HL-60 (cell line): Measurements from ENCODE around the genes GPAM and TCF7L2.

DNA sequence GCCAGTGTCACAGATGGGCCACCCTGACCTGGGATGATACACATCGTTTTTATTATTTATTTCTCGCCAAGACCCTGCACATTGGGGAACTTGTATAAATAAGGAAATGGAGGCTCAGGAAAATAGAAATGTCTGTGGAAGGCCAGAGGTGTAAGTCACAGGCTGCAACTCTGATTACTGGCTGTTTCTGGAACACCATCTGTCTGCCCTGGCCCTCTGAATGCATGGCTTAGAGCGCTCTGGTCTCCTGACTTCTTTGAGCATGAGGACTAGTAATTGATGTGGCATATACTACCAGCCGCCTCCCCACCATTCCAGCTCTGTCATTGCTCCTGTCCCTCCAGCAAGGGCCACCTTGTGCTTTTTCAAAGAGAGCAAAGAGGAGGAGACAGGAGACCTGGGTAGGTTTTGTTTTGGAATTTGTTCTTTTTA lies 81.7 kb upstream of the PDCD4 start:
- RRBS = no CpG with 5 or more reads among the region's 4 CpGs

GRCh38 chr10:110793243-110793948 lies 78.3 kb upstream of the PDCD4 start:
- RRBS = no CpG with 5 or more reads among the region's 9 CpGs

DNA sequence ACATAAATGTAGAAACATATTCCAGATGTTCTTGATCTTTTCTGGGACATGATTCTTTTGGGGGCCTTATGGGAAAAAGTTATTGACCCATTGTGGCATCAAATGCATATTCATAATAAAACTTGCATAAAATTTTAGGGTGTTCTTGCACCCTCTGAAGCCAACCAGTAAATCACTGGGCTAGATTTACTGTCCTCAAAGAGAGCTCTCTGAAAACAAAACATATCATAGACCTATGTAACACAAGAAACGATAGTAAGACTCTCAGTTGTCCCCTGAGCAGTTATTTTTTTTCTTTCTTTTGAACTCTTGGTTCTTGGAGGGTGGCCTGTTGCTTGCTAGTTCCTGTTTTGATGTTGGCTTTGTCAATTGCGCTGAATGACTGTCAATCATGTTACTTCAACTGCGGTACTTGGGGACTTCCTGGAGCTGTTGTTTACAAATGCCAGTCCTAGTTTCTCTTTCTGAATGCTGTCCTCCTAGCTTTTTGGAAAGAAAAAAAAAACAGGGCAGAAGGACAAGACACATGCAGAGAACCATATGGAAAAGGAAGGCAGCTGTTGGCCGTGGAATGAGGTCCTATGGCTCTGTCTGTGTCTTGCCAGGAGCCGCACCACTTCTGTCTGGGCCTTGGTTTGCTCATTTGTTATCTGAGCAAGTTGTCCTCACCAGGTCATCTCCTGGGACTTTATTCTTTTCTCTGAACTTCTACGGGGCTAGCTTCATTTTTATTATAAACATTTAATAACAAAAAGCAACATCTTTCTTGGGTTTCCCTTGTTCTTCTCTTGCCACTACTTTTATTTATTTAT lies 7.1 kb upstream of the PDCD4 start:
- RRBS = no CpG with 5 or more reads among the region's 6 CpGs

DNA sequence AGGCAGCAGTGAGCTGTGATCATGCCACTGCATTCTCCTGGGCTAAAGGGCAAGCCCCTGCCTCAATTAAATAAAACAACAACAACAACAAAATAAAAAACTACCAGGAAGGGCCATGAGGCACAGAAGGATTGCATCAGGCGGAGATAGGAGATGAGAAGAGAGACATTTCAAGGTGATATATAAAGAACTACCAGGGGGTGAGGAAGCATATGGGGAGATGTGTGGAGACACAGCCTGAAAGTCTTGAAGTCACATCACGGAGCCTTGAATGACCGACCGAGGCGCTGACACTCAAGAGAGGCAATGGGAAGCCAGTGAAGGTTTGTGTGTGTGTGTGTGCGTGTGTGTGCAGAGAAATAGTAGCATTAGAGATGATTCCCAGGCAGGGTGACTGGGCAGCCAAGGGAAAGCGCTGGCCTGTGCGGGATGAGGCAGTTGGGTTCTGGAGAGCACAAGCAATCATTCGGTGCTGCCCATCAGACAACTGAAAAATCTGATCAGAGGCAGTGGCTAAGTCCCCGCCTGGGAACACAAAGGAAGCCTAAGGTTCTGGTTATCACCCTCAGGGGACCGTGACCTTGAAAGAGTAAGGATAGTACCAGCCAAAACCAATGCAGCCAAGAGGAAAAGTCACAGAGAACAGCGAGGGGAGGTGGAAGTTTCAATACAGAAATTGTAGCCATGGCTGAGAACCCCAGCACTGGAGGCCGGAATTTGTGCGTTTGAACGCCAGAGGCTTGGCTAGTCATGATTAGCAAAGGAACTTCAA lies 987 bp upstream of the PDCD4 start:
- RRBS = no CpG with 5 or more reads among the region's 15 CpGs

DNA sequence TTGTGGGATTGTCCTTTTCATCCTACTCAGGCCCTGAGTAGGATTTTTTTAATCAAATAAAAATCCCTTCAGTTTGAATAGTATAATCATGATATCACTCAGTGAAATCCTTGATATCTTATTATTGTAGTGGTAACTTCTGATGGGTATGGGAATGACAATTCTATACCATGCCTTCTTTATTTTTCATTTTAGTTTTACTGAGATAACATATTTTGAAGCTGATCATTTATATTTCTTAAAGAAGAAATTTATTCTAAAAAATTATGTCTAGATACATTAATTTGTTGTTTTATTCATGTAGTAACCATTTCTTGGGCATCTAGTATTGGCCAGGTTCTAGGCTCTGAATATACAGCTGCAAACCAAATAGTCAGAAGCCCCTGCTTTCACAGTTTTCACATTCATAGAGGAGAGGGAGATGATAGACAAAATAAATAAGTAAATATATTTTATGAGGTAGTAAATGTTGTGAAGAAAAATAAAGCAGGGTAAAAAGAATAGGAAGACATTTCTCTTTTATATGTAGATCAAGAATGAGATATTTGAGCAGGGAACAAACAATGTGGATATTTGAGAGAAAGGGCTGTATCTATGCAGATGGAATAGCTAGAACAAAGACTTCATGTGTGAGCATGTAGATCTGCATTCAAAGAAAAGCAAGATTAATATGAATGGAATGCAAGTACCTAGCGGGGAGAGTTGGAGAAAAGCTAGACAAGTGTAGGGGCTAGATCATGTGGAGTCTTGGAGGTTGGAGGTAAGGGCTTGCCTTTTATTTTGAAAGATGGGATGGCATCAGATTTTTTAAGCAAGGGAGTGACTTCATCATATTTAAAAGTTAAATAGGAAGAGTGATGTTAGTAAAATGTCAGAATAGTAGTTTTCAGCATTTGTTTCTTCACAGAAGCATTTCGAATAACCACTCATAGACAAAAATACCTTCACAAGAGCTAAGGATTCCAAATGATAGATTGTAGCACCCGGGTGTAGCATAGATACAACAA lies 26.9 kb downstream of the SHOC2 start:
- RRBS = no CpG with 5 or more reads among the region's 3 CpGs

DNA sequence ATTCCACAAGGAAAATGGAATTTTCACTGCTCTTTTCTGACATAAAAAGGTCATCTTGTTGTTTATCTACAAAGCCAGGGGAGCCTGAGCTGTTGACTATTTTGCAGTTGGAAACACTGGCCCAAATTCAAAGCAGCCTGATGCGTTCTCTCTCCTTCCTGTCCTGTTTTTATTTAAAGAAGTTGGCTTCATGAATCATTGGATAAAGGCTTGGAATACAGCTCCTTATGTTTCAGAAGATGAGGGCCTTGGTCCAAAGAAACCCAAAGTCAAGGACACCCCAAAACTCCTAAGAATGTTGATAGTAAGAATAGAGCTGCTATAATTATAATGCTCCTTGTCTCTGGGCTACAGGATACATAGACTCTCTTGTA lies 106.6 kb downstream of the ADRA2A start:
- RRBS = no CpG with 5 or more reads among the region's 1 CpG

- RRBS = 5% methylated on average over 14 of the region's 43 CpGs
Measured at GRCh38 chr10:112183456-112184309, at the start of gene GPAM. GPAM (minus strand) TSS chr10:112183765.

DNA sequence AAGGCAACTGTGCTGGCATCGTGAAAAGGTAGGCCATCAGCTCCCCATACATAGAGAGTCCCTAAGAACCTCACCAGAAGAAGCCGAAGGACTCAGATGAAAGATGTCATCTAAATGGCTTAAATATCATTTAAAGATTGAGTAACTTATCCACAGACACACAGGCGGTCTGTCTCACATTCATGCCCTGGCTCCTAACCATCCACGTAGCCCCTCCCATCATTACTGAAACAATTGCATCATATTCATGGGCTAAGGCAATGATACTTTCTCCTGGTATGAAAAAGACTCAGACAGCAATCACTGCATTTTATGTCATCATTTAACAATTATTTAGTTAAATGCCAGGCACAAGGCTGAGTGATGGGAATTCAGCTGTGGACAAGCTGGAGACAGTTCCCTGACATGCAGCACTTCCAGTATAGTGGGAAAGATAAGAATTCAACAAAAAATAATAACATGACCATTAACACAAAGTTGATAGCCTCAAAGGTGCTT lies 11.2 kb upstream of the TECTB start:
- RRBS = no CpG with 5 or more reads among the region's 4 CpGs

GRCh38 chr10:112413112-112413518 lies 33.6 kb downstream of the ZDHHC6 start:
- RRBS = no CpG with 5 or more reads among the region's 10 CpGs

GRCh38 chr10:112715553-112716151 lies 234.4 kb upstream of the TCF7L2 start:
- RRBS = no CpG with 5 or more reads among the region's 9 CpGs

DNA sequence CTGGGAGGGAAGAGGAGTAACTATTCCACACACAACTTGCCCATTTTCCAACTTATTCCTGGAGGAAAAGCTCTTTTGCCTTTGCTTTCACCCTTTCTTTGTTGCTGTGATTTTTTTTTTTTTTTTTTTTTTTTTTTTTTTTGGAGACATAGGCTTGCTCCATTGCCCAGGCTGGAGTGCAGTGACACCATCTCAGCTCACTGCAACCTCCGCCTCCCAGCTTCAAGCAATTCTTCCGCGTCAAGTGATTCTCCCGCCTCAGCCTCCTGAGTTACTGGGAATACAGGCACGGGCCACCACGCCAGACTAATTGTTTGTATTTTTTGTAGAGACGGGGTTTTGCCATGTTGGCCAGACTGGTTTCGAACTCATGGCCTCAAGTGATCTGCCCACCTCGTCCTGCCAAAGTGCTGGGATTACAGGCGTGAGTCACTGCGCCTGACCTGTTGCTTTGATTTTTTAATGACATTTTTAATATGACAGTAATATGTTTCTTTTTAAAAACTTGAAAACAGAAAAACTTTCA lies 192.7 kb upstream of the TCF7L2 start:
- RRBS = no CpG with 5 or more reads among the region's 11 CpGs

DNA sequence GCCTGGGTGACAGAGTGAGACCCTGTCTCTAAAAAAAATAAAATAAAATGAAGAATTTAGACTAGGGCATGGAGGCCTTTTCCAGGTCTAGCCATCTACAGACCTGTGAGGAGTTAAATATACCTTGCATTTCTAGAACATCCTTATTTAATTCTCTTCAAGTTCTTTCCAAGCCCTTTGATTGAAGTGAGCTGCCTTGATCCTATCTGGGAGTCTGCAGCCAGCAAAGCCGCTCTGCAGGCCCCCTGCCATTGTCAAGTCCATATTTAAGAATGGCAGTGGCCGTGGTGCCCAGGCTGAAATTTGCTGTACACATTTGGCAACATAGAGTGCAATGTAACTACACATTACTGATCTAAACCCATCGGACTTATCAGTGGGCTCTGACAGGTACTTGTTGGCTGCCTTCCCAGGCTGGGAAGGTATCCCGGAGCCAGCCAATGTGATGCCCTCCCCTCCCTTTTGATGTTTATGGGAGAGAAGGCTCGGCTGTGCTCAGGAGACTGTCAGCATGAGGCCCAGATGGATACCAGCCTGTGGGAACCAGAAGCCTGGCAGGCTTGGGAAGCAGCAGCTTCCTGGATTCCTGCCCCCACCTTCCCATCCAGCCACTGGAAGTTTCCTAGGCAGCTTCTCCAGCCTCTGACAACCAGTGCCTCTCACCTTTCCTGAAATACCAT lies 146.2 kb upstream of the TCF7L2 start:
- RRBS = no CpG with 5 or more reads among the region's 5 CpGs

DNA sequence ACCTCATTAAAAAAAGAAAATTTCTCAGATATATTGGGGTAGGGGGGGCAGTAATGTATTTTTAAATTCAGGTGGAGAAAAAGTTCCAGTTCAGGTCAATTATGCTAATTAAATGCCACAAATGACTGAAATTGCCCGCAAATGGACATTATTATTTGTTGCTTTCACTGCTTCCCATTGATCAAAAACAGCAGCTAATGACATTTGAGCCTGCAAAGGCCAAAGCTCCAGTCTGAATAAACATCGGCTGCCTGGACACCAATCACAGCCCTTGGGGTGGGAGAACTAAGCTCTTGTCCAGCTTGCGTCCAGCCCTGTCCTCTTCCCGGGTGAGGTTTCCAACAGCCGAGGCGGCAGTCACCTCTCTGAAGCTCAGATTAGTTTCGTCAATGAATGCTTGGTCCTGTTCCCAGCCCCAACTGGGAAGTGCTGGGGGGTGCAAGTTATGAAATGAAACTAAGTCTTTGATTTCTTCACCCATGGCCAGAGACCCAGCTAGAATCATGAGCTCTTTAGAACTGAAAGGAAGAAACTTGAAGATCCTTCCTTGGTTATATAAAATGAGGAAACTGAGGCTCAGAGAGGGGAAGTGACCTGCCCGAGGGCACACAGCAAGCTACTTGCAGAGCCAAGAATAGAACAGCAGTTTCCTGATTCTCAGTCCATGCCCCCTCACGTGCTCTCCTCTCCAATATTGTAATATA lies 114.1 kb upstream of the TCF7L2 start:
- RRBS = no CpG with 5 or more reads among the region's 9 CpGs

- RRBS = no CpG with 5 or more reads among the region's 4 CpGs
Measured at GRCh38 chr10:112914578-112914948, 35.5 kb upstream of the TCF7L2 start.

DNA sequence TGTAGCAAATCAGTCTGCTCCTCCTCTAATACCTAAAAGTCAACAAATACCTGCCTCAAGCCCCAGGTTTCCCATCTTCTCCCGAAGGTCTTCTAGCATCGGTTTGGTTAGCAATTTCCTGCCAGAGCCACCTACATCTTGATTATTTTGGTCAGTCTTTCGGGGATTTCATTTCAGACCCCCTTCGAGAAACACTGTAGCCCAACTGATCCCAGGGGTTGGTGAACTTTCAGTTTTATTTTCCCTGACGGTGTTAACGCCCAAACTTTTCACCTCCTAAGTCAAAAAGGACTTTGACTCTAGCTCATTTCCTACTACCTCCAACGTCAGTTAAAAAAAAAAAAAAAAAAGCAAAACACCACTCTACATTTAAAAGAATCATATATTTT lies 999 bp upstream of the TCF7L2 start:
- RRBS = no CpG with 5 or more reads among the region's 7 CpGs

- RRBS = 3% methylated on average over 5 of the region's 32 CpGs
Measured at GRCh38 chr10:112950186-112950934, at the start of gene TCF7L2. TCF7L2 (plus strand) TSS chr10:112950247.

DNA sequence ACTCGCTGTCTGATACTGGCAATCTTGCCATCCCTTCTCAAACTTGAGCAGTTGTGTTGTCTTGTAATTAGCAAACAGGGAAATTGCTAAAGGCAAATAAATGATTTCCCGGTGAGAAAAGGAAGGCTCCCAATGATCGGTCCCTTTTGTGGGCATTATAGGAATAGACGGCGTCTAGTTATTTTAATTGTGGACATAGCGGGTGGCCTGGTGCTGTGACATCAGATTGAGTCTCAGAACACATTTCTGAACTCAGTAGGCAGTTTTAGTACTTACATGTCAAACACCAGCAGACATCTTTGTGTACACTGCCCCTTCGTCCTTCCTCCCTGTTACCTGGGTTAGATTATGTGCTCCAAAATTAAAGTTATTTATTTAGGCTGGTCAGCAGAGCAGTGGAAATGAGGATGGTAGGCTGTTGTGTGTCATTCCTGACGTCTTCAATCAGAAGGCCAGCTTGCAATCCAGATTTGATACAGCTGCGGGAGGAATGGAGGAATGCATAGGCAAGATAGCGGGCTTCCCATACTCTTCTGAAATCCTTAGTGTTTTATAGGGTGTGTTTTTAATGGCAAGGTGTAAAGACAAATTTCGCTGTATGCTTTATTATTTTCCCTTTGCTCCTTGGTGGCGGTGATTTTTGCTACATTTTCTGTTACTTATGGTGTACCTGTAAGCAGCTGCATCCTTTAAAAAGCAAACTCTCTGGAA lies 3.7 kb downstream of the TCF7L2 start:
- RRBS = no CpG with 5 or more reads among the region's 12 CpGs

- RRBS = no CpG with 5 or more reads among the region's 7 CpGs
Measured at GRCh38 chr10:112976754-112977569, 26.9 kb downstream of the TCF7L2 start.

- RRBS = no CpG with 5 or more reads among the region's 11 CpGs
Measured at GRCh38 chr10:113021521-113022287, 71.7 kb downstream of the TCF7L2 start.